ENCODE measurements around a stretch of chr3.

DNA sequence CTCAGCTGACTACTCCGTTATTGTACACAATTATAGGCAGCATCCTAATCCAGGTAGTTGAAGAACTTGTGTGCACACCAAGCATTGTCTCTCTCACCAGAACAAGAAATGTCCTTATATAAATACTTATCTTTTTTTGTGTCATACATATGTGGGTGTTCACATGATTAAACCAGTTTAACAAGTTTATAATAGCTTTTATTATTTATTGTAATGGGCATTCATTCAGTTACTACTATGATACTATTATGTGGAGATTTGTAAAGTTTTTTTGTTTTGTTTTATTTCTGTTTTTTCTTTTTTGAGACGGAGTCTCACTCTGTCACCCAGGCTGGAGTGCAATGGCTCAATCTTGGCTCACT lies 2.5 kb upstream of the RFC4 start:
- PRO-cap, result no peak

DNA sequence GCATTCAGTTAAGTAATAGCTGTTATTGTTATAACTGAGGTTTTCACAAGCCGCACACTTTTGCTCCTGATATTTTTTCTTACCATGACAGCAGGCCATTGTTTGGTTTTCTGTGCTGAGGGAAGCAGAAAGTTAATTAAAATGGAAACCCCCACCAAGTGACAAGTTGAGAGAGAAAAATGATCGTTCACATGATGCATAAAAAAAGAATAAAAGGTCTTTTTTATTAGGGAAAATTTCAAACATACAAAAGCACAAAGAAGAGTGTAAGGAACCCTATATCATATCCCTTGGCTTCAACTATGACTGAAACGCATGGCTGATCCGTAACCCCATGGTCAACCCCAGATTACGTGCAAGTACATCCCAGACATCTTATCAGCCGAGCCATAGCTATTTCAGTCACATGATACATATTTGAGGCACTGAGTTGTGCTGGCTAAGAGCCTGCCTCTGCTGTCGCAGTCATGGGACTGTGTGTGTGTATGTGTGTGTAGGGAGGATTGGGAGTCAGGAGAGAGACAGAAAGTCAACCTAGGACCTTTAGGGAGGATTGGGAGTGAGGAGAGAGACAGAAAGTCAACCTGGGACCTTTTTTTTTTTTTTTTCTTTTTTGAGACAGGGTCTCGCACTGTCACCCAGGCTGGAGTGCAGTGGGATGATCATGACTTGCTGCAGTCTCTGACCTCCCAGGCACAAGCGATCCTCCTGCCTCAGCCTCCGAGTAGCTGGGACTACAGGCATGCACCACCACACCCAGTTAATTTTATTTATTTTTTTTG lies 8.3 kb downstream of the ST6GAL1 start:
- PRO-cap, result no peak

- PRO-cap, result no peak
These were observed 22.5 kb downstream of the ST6GAL1 start for GRCh38 chr3:186952769-186953376.

GRCh38 chr3:186956020-186956749 lies 25.9 kb downstream of the ST6GAL1 start:
- PRO-cap, result no peak

DNA sequence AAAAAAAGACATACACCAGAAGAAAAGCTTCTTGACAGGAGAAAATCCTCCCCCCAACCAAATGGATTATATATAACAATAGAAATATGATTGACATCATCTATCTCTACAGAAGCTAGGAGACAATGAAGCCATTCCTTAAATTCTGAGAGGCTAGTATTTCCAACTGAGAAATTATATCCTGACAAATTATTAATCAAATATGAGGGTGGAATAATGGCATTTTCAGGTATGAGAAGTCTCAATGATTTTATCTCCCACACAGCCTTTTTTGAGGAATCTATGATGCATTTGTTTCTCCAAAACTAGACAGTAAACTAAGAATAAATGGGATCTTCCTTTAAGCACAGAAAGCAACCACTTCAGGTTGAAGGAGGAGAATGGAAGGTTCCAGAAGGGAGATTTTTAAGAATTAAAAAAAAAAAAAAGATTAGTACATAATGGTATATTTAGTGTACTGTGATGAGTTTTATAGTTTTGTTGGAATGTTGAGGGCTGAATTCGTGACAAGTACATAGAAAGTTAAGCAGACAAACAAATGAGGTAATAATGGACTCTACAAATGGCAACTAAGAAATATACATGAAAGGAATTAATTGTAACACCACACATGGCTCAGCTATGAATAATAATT lies 27.4 kb downstream of the ST6GAL1 start:
- PRO-cap, result no peak

DNA sequence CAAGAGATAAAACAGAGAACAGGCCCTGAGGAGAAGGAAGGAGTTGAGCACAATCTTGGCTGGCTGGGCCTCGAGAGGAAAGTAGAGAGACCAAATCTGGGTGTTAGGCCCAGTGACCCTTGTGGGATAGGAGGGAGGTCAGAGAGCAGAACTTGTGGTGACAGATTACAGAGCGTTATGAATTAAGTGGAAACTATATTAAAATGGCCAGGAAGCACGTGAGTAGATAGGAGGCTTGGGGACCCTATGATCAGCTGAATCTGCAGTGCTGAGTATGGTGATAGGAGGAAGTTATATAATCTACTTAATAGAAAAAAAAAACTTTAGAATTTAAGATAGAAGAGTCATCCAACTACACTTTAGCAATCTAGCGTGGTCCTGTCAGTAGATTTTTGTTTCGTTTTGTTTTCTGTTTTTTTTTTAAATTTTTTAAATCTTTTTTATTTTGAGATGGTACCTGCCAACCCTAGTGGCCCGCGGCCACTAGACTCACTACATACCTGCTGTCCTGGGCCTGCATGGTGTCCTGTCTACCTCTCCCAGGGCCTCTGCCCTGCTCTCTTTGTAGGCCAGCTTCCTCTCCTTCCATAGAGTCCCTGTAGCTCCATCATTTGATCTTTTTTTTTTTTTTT lies 30.1 kb downstream of the ST6GAL1 start:
- PRO-cap, result no peak

- PRO-cap, result no peak
These were observed 45.6 kb downstream of the ST6GAL1 start for GRCh38 chr3:186976060-186976259.

- PRO-cap, result no peak
These were observed 37.6 kb downstream of the RPL39L start for GRCh38 chr3:187101558-187102257.

- PRO-cap, result no peak
These were observed 14.9 kb downstream of the MASP1 start for GRCh38 chr3:187276643-187276956.

GRCh38 chr3:187287216-187287477 lies 4.4 kb downstream of the MASP1 start:
- PRO-cap, result no peak

- PRO-cap, result no peak
These were observed 20.1 kb downstream of the BCL6 start for GRCh38 chr3:187724980-187725732.

GRCh38 chr3:187726423-187727191 lies 18.7 kb downstream of the BCL6 start:
- PRO-cap, result no peak

- PRO-cap, result no peak
These were observed 16.3 kb downstream of the BCL6 start for GRCh38 chr3:187728909-187729499.

- PRO-cap, result no peak
These were observed 166.7 kb upstream of the BCL6 start for GRCh38 chr3:187911989-187912281.

DNA sequence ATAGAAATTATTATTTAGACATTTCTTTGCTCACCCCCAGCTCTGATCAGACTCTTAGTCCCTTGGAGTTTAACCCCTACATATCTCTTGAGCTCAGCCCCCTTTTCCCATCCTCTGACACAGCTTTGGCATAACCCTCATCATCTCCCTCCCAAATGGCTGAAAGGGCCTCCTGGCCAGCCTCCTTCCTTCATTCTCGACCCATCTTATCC lies 111.2 kb upstream of the LPP start:
- PRO-cap, result no peak

- PRO-cap, result bidirectional peak, plus-strand start at chr3:188153021, minus-strand start at chr3:188152941
These were observed 1.2 kb upstream of the LPP start for GRCh38 chr3:188152887-188152974.

GRCh38 chr3:188212052-188213005 lies 58.4 kb downstream of the LPP start:
- PRO-cap, result no peak

DNA sequence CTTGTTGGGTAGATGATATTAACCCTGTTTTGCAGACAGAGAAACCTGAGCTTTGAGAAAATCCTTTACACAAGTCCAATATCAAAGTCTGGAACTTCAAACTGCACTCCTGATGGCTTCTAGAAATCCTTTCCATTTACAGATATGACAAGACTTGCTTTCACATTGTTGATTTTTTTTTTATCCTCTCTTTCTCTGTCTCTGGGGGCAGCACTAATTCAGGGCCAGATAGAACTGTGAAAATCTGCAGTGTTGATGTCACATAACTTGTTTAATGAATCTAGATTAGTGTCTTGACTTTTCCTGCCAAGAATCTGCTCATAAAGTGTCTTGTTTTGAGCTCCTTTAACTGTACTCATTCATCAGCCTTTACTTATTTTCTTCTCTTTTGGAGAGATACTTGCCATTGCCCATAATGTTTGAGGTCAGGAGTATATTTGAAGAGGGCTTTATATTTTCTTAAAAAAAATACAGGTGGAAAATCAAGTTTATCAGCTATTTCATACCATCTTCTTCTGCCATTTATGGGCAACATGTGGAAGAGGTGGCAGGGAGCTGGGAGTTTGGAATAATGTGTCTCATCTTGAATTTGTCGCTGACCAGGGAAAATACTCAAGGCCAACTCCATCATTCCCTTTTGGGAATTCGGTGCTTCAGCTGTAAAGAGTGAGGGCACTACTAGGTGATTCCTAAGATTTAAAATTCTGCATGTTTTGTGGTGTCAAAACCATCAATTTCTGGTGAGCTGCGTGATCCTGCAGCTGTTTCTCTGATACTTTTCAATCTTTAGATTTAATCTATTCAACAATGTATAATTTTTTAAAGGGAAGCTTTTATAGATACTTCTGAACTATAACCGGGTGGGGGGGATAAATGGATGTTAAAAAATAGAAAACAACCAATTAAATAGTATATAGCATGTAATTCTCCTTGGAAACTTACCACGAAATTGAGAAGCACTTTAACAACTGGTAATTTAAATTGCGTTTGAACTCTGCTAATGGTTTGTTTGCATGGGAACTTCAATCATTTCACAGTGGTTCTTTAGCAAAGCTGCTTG lies 68.8 kb downstream of the LPP start:
- PRO-cap, result no peak

GRCh38 chr3:188264037-188265240 lies 110.5 kb downstream of the LPP start:
- PRO-cap, result no peak

DNA sequence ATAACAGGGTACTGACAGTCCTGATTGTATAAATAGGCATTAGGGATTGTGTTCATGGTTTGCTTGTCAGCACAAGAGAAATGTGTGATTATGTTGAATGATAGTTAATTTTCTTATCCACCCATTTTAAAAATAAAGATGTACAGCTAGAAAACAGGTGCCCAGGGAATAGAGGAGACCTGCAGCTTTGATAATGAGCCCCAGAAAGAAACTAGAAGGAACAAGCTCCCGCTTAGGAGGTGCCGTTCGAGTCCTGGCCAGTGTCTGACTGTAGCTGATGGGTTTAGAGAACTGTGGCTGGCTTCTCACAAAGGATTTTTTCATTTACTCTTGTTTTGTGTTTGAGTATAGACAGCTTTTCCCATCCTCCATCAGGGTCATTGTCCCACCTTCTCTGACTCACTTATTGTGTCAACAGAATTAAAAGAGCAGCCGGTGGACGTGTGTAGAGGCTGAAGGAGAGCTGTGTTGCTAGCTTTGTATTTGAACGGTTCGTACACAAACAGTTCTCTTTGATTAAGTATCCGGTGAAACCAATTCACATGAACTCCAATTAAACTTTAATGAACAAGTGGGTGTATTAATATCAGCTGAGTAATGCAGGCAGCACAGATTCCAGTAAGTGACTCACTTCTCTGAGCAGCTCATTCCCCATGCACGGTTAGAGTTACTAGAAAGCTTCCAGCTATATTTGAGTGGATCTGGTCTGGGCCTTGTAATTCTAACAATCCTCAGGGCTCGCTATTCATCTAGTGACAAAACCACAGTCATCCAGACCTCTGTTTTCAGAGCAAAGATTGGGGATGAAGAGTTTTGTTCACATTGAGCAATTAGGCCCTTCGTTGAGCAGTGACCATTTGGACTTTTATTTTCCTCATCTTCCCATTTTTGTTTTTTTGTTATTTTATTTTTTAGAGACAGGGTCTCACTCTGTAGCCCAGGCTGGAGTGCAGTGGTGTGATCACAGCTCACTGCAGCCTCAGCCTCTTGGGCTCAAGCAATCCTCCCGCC lies 141.0 kb downstream of the LPP start:
- PRO-cap, result no peak